Mononuclear cell (primary cell): ENCODE results near the gene MBTPS1.

- RRBS, result no CpG with 5 or more reads among the region's 10 CpGs
Measured at GRCh38 chr16:81504979-81505384, 60.4 kb downstream of the CMIP start.

GRCh38 chr16:81513981-81514457 is 69.4 kb downstream of the CMIP start:
- RRBS, result no CpG with 5 or more reads among the region's 7 CpGs

- RRBS, result no CpG with 5 or more reads among the region's 7 CpGs
Measured at GRCh38 chr16:81538019-81538377, 93.4 kb downstream of the CMIP start.

- RRBS, result no CpG with 5 or more reads among the region's 8 CpGs
Measured at GRCh38 chr16:81541360-81541727, 96.7 kb downstream of the CMIP start.

- RRBS, result 85% methylated on average over 3 of the region's 23 CpGs
Measured at GRCh38 chr16:81546624-81547294, 102.2 kb downstream of the CMIP start.

DNA sequence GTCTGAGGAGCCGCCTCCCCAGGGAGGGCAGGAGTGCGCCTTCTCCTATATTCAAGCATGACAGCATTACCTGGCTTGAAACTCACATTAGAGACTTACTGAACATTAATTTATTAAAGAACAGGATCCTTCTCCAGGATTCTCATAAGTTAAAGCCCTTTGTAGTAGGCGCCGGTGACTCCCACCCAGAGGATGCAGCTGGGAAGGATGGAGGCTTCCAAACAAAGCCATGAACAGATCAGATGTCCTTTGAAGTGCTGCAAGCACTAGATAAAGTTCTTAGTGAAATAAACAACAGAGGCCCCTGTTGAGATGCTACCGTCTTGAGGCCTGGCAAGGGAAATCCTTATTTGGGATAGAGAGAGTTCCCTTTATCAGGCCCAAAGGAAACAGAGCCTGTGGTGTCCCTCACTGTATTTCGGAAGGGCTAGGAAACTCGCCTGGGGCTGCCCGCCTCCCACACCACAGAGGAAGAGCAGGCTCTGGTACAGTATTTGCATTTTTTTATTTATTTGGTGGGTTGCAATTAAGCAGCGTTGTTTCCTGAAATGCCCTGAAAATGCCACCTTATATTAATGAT is 144.4 kb upstream of the PLCG2 start:
- RRBS, result no CpG with 5 or more reads among the region's 9 CpGs

GRCh38 chr16:81738764-81739268 is 40.3 kb upstream of the PLCG2 start:
- RRBS, result no CpG with 5 or more reads among the region's 11 CpGs

- RRBS, result no CpG with 5 or more reads among the region's 5 CpGs
Measured at GRCh38 chr16:81753045-81753384, 26.1 kb upstream of the PLCG2 start.

GRCh38 chr16:81783918-81784563 is 5.0 kb downstream of the PLCG2 start:
- RRBS, result no CpG with 5 or more reads among the region's 5 CpGs

- RRBS, result no CpG with 5 or more reads among the region's 19 CpGs
Measured at GRCh38 chr16:81889699-81890721, 110.9 kb downstream of the PLCG2 start.

- RRBS, result no CpG with 5 or more reads among the region's 9 CpGs
Measured at GRCh38 chr16:81926021-81926466, 85.2 kb downstream of the SDR42E1 start.

DNA sequence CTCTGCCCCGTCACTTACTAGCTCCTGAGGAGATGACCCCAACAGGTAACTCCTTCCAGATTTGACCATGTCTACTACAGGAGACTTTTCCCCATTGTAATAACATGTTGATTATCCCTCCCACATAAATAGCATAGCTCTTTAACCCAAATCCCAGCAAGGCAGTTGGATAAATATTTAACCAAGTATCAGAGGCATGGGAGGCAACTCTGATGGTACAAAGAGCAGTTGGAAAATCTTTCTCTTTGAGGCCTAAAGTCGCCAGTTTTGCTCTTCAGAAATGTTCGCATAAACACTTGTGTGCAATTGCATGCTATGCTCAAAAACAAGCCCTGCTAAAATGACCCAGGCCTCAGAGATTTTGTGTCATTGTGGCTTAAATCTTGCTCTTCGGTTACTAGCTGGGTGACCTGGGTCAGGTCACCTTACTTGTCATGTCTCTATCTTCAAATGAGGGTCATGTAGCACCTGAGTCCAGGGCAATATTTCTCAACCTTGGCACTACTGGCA is 48.7 kb downstream of the HSD17B2 start:
- RRBS, result no CpG with 5 or more reads among the region's 4 CpGs

- RRBS, result no CpG with 5 or more reads among the region's 2 CpGs
Measured at GRCh38 chr16:82195935-82196495, 26.0 kb upstream of the MPHOSPH6 start.

- RRBS, result 13% methylated on average over 10 of the region's 33 CpGs
Measured at GRCh38 chr16:82627830-82628711, 1.3 kb downstream of the CDH13 start.

- RRBS, result no CpG with 5 or more reads among the region's 13 CpGs
Measured at GRCh38 chr16:83600073-83600577, 207.7 kb upstream of the HSBP1 start.

GRCh38 chr16:83938084-83938505 is 14.9 kb upstream of the OSGIN1 start:
- RRBS, result no CpG with 5 or more reads among the region's 8 CpGs

DNA sequence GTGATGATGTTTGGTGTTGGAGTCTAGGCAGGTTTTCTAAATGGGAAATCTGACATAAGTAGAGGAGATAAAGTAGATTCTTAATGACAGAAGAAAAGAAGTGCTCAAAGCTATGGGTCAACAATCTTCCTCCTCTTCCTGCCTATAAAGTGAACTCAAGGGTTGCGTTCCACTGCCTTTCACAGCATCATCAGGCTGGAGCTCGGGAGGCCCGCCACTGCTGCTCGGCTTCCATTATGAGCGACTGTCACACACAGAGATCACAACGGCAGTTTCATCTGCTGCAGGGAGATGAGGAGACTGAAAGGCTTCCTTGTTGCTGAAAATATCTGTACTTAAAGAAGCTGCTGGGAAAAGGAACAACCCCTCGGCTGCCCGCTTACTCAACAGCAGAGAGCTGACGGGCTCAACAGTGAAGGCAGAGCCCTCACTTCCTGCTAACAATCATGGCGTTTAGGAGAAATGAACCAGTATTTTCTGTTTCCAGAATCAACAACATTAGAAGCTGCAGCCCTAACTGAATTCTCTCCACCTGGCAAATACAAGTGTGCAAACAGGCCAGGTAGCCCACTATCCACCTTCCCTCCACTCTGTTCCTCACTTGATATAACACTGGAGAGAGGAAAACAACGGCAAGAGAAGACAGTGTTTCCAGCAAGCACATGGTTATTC is 33.9 kb downstream of the MBTPS1 start:
- RRBS, result no CpG with 5 or more reads among the region's 11 CpGs

GRCh38 chr16:84116116-84117172 is at the start of gene MBTPS1:
MBTPS1 (minus strand) TSS chr16:84116942.
- RRBS, result 2% methylated on average over 69 of the region's 108 CpGs

DNA sequence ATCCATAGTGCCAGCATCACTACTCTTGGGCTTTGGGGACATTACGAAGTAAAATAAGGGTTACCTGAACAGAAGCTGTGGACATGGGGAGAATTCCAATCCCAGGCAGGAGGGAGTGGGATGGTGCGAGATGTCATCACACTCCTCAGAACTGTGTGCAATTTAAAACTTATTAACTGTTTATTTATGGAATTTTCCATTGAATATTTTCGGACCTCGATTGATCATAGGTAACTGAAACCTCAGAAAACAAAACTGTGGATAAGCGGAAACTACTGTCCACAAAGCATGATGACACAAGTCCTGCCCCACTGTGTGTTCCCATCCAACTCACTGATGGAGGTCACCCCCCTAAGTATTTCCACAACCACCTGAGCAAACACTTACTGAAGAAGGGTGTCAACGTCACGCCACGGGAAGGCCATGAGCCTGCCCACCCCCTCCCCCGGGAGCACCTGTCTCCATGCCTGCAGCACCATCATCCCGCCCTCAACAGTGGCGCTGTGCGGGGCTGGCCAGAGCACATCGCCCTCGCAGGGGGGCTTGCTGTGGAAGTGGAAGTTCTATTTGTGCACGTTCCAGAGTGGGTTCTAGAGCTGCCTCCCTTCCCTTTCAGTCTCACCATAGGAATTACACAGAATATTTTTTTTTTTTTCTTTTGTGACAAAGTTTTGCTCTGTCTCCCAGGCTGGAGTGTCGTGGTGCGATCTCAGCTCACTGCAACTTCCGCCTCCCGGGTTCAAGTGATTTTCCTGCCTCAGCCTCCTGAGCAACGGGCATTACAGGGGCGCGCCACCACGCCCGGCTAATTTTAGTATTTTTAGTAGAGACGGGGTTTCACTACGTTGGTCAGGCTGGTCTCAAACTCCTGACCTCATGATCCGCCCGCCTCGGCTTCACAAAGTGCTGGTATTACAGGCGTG is 4.3 kb upstream of the MBTPS1 start:
- RRBS, result no CpG with 5 or more reads among the region's 30 CpGs

DNA sequence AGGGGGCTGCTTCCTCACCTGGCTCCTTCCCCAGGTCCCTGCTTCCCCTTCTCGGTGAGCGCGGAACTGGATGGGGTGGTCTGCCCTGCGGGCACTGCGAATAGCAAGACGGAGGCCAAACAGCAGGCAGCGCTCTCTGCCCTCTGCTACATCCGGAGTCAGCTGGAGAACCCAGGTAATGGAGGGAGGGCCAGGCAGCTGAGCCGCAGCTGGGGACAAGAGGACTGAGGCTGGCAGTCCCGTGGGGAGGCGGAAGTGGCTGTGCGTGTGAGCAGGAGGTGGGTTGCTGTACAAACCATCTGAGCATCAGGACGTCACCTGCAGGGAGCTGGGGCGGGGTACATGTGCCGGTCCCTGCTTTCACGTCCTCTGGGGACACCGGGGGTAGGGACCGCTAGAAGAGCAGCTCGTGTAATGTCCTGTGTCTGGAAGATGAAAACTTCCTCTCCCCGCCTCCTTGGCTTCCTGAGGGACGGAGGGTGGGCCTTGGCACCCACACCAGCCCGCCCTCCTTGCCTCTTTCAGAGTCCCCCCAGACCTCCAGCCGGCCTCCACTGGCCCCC is 3.5 kb downstream of the ADAD2 start:
- RRBS, result no CpG with 5 or more reads among the region's 23 CpGs